Osteocyte (in vitro differentiated cells): ENCODE data around the genes ALDH3A1, AKAP10 and LGALS9B.

- PRO-cap = no peak
Measured at GRCh38 chr17:19747848-19748926, at the start of gene ALDH3A1. TSS of gene ALDH3A1 (minus strand) at chr17:19748298.

DNA sequence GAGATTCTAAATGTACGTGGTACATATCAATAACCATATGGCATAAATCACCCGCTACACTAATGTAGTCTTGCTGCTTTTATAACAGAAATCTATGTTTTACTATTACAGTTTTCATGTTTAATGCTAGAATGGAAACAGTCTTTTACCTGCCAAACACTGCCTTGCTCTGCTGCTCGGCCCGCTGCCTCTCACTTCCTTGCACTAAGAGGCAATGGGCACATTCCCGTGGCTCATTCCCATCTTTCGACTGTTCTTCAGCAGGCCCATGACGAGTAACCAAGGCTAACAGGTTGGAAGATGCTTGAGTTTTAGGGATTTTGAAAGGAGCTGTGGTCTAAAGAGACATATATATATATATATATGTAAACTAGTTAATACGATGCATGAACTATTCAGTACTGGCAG, 47.9 kb upstream of the ALDH3A1 start:
- PRO-cap = no peak

DNA sequence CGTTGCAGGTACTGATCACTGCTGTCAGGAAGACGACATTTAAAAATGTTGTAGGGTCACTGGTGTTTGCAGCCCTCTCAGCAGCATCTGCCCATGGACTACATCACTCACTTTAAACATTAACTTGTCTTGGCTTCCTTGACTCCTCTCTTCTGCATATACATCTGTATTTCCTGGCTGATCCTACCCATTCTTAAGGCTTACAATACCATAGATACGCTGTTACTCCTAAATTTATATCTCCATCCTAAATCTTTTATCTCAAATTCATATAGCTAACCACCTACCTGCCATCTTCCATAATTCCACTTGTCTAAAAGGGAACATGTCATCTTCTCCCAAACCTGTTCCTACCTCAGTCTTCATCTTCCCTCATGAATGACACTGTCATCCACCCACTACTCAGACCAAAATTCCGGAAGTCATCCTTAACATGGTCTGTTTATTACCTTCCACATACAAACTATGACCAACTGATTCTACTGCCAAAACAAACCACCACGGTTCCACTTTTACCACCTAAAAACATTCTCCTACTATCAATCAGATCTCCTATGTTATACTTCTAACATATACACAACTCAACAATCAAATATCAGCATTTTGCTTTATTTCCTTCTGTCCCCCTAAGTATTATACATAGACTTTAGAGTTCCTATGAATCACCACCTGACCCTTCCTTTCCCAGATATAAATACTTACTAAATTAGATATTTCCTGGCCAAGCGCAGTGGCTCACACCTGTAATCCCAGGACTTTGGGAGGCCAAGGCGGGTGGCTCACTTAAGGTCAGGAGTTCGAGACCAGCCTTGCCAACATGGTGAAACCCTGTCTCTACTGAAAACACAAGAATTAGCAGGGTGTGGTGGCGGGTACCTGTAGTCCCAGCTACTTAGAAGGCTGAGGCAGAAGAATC, 7.5 kb downstream of the AKAP10 start:
- PRO-cap = no peak

DNA sequence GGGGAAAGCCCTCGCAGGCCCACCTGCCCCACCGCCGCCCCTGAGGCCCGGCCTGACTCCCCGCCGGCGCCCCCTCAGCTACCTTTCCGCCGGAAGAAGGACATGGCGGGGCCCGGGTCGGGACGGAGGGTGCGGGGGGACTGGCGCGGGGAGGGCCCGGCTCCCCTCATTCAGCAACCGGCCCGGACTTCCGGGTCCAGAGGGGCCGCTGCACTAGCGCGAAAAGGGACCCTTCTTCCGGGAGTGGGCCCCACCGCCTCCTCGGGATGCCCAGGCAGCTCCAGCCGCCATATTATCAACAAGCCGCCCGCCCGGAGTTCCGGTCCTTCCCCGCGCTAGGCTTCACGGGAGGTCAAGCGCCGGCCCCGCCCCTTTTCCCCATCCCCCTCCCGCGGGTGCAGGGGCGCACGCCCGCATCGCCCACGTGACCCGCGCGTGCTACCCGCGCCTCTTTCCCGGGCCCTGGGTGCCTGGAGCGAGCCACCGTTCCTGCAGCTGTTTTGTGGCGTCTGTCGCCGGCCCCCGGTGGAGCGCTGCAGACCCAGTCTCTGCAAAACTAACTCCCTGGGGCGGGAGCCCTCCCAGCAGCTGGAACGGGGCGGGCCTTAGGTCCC, at the start of gene AKAP10:
Gene AKAP10, minus strand, starts transcription at position 319 of the 614 bp plus-strand sequence.
- PRO-cap = bidirectional peak, plus-strand start at position 450 of the sequence, minus-strand start at position 319 of the sequence

DNA sequence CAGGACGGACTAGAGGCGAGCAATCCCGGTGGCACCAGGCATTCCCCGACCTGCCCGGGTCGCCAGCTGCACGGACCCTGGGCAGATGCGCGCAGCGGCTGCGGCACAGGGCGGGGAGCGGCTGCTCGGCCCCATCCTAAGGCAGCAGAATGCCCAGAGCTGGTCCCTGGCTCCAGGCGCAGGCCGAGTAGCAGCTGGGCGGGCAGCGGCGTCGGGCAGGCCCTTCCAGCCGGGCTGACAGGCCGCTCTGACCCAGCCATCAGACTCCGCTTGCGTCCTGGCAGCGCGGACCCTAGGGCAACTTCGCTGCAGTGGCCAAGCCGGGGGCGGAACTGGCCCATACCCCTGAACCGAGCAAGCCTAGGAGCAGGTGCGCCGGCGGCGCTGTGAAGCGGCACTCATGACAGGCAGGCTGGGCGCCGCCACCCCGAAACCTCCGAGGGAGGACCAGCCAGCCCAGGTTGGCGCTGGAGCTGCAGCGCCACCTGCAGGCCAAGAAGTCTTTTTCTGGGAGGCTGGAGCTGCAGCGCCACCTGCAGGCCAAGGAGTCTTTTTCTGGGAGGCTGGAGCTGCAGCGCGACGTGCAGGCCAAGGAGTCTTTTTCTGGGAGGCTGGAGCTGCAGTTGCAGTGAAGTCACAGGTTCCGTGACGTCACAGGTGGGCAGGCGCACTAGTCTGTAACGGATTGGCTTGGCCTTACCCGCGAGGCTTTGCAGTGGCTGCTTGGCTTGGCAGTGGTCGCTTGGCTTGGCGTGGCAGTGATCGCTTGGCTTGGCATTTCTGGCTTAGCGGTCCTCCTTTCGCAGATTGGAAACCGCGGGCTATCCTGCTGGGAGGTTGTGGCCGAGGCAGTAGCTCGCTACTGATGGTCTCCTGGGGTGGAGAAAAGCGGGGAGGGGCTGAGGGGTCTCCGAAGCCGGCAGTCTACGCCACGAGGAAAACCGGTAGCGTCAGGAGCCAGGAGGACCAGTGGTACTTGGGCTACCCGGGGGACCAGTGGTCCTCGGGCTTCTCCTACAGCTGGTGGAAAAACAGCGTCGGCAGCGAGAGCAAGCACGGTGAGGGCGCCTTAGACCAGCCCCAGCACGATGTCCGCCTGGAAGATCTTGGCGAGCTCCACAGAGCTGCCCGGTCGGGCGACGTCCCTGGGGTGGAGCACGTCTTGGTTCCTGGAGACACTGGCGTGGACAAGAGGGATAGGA, 146.5 kb downstream of the LGALS9B start:
- PRO-cap = no peak

DNA sequence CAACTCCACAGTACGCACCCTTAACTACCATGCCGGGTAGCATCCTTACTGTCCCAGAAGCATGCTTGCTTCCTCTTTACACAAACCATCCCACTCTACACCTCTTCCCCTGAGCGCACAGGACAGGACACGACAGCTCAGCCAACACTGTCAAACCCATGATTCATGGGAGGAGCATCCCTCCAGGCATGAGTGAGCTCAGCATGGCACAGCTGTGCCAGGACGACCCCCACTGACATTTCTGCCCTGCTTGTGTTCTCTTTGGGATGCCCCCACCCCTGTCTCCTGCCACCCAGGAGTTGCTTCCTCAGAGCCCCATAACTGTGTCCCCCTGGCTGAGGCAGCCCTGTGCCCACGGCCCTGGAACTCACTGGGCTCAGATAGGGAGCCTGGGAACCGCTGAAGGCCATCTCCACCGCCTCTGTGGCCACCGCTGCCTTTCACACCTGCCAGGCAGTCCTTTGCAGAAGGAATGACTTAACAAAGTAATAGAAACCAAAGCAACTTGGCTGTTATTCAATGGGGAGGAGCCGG, at the start of gene LGALS9B:
Gene LGALS9B, minus strand, starts transcription at position 479 of the 534 bp plus-strand sequence.
- PRO-cap = no peak

GRCh38 chr17:20531106-20531389, 48.5 kb upstream of the CDRT15L2 start:
- PRO-cap = no peak

GRCh38 chr17:20955930-20956382, 86.9 kb downstream of the USP22 start:
- PRO-cap = no peak

DNA sequence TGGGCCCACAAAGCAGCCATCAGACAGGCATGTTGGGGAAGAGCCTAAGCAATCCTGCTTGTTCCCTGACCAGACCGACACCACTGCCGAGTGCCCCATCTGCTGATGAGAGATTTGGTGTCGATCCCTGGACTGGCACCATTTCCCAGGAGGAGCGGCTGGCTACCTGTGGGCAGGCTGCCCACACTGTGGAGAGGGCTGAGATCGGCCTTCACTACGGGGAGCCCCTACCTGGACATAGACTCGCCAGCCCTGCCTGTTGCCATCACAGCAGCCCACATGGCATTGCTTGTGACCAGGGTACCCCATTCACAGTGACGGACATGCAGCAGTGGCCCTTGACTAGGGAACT, 44.6 kb downstream of the USP22 start:
- PRO-cap = no peak

GRCh38 chr17:21016315-21016895, 26.4 kb downstream of the USP22 start:
- PRO-cap = no peak

GRCh38 chr17:21040006-21040550, 2.7 kb downstream of the USP22 start:
- PRO-cap = no peak

DNA sequence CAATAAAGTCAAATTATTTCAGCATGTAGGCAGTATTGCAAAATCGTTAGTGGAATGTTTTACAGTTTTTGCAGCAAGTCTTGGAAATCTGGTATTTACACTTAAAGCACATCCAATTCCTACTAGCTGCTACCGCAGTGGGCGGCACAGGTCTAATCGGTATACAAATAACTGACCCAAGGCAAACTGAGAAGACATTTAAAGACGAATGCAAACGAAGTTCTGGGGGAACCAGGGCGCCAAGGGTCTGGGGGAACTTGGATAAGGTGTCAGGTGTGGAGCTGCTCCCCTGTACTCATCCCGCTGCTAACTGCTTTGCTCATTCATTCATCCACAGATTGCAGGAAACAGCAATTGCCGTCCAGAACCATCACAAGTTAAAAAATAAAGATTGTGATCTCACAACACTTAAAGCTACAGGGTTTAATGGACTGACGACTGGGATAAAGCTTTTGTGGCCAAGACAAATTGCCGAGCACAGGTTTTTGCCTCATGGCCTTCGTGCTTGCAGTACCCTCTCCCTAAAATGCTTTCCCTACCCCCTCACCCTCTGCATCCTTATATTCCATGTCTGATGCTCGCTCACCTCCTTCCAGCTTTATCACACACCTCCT, 1.2 kb upstream of the USP22 start:
- PRO-cap = no peak

DNA sequence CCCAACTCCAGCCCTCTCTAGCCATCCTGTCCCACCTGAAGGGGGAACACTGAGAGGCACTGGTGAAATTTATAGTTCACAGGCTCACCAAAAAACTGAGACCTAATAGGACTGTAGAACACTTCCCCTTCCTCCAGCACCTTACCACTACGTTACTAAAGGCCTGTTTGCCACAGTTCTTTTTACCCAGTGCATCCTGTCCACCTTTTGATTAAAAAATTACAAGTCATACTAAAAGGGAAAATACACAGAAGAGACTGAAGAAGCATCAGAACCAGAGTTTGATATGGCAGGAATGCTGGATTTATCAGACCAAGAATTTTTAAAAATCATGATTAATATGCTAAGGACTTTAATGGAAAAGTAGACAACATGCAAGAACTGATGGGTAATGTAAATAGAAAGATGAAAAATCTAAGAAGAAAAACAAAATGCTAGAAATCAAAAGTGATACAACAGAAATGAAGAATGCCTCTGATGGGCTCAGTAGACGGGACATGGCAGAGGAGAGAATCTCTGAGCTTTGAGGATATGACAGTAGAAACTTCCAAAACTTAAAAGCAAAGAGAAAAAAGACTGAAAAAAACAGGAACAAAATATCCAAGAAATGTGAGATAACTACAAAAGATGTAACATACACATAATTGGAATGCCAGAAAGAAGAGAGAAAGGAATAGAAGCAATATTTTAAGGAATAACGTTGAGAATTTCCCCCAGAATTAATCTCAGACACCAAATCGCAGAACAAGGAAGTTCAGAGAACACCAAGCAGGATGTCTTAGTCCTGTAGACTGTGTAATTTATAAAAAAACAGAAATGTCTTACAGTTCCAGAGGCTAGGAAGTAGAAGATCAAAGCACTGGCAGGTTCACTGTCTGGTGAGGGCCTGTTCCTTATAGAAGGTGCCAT, 26.3 kb downstream of the DHRS7B start:
- PRO-cap = no peak

GRCh38 chr17:21282017-21282407, 2.5 kb upstream of the MAP2K3 start:
- PRO-cap = no peak

GRCh38 chr17:21283751-21284112, 779 bp upstream of the MAP2K3 start:
- PRO-cap = no peak

- PRO-cap = no peak
Measured at GRCh38 chr17:21297980-21298322, 13.4 kb downstream of the MAP2K3 start.

- PRO-cap = no peak
Measured at GRCh38 chr17:27256170-27256469, 37.8 kb upstream of the WSB1 start.

- PRO-cap = no peak
Measured at GRCh38 chr17:27256470-27256907, 37.4 kb upstream of the WSB1 start.

DNA sequence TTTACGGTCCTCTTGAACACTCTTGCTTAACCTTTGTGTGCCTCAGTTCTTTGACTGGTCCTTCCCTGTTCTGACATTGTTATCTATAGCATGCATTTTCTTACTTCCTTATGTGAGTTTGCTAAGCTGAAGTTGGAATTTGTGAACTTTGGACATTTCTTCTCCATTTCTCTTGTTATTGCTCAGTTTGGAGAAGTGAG, 29.6 kb upstream of the WSB1 start:
- PRO-cap = no peak

GRCh38 chr17:27367778-27368137, 73.8 kb downstream of the WSB1 start:
- PRO-cap = no peak